Ascending aorta (tissue), 1 donor: ENCODE measurements around a stretch of chr14.

GRCh38 chr14:45202003-45202757 lies 50.8 kb downstream of the MIS18BP1 start:
- PRO-cap = no peak

GRCh38 chr14:45388824-45389116 lies 135.8 kb upstream of the MIS18BP1 start:
- PRO-cap = no peak

GRCh38 chr14:47104505-47105084 lies 453.0 kb upstream of the RPL10L start:
- PRO-cap = no peak

GRCh38 chr14:47900959-47901824 lies 225.8 kb upstream of the MDGA2 start:
- PRO-cap = no peak

DNA sequence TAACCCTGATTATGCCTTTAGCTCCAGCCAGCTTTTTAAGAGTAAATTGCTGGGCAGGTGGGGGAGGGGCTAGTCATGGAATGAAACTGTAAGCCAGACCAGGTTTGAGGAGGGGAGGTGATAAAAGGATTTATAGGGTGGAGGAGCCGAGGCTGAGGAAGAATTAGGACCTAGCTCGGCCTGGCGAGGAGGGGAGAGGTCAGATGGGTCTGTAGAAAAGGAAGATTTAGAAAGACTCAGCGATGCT lies 583.8 kb upstream of the MDGA2 start:
- PRO-cap = no peak

DNA sequence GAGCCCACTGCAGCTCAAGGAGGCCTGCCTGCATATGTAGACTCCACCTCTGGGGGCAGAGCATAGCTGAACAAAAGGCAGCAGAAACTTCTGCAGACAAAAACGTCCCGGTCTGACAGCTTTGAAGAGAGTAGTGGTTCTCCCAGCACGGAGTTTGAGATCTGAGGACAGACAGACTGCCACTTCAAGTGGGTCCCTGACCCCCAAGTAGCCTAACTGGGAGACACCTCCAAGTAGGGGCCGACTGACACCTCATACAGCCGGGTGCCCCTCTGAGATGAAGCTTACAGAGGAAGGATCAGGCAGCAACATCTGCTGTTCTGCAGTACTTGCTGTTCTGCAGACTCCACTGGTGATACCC lies 931.8 kb upstream of the MDGA2 start:
- PRO-cap = no peak

GRCh38 chr14:48771752-48772294 lies 814.4 kb downstream of the RPS29 start:
- PRO-cap = no peak

- PRO-cap = no peak
Observed at GRCh38 chr14:48900328-48900658, 685.9 kb downstream of the RPS29 start.

DNA sequence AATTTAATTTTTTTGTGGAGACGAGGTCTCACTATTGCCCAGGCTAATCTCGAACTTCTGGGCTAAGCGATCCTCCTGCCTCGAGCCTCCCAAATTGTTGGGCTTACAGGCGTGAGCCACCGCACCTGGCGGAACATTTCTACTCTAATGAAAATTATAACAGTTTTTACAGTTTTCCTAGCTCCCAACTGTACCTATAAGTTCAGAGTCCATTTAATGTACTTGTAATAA lies 1.6 kb upstream of the LRR1 start:
- PRO-cap = no peak

DNA sequence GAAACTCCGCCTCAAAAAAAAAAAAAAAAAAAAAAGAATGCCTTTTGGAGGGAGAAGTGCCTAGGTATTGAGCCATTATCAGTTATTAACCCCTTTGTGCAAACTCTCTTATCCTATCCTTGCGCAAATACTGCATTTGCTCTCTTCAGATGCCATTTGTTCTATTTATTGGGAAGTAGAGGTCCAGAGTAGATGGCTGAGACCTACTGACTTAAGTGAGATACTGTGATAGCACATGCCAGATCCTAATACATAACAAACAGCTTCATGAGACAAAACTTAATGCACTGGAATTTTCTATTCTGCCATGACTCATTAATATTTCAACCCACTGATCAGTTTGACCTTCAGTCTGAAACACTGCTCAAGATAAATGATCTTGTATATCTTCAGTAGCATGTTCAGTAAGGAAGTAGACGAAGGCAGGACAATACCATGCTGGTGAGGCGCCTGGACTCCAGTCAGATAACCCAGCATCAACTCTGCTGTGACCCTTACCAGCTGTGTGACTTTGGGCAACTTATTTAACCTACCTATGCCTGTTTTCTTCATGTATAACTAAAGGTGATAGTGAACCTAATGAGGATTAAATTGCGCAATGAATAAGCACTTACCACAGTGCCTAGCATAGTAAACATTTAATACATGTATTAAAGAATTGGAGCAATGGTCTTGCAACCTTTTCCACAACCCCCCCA lies 5.7 kb upstream of the DNAAF2 start:
- PRO-cap = no peak

DNA sequence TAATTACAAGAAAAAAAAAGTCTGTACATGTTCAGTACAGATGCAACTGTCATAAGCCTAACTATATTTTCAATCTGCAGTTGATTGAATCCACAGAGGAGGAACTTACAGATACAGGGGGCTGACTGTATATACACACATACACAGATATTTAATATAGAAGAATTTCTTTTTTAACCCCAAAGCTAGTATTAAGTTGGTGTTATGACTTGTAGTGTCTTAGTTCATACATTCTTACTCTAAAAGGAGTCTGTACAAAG lies 23.3 kb upstream of the KLHDC2 start:
- PRO-cap = no peak

- PRO-cap = no peak
Observed at GRCh38 chr14:49828403-49828968, 24.1 kb downstream of the NEMF start.

DNA sequence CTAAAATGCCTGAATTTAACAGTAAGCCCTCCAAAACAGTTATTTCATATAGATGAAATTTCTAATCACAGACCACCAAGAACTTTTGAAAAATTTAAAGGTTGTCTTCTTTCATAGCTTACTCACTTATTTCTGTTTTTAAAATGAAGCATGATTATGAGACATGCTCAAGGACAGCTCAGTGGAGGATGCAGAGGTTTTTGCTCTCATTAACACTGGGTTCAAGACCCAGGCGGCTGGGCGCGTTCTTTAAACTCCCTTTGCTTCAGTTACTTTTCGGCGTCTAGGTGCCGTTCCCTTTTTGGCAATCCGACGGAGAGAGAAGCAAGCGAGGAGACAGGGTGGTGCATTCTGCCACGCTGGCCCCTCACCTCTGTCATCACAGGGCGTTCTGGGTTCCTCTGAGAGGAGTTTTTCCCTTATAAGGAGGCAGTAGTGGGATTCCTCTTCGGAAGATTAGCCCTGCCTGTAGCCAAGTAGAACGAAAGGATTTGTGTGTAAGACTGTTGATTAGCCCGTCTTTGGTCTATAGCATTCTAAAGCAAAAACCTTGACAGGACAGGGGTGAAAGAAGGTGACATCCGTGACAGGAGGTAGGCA lies 8.9 kb upstream of the NEMF start:
- PRO-cap = bidirectional peak, plus-strand start at position 307 of the sequence, minus-strand start at position 314 of the sequence

- PRO-cap = no peak
Observed at GRCh38 chr14:49892099-49892792, 636 bp upstream of the ARF6 start.

DNA sequence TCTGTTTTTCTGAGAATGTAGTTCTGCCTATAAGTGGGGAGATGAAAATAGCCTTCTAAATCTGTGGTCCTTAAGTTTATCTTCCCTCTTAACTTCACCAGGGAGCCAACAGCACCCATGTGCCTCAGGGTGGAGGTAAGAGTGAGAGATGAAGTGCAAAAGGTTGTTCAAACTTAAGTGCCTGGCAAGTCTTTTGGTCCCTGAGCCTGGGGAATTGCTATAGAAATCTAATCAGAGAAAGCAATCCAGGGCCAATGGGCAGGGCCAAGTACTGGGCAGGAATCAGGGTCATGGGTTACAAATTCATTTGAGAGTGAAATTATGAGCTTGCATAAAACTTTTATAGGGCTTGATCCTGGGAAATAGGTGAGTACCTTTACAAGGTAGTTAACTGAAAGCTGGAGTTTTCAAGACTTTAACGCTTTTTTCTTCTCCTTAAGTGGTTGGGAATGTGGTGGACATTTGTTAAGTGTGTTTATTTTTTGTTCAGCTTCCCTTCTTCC lies 59.1 kb downstream of the ARF6 start:
- PRO-cap = no peak

- PRO-cap = no peak
Observed at GRCh38 chr14:50059754-50060094, 56.6 kb downstream of the VCPKMT start.

GRCh38 chr14:50062120-50062531 lies 54.2 kb downstream of the VCPKMT start:
- PRO-cap = no peak

DNA sequence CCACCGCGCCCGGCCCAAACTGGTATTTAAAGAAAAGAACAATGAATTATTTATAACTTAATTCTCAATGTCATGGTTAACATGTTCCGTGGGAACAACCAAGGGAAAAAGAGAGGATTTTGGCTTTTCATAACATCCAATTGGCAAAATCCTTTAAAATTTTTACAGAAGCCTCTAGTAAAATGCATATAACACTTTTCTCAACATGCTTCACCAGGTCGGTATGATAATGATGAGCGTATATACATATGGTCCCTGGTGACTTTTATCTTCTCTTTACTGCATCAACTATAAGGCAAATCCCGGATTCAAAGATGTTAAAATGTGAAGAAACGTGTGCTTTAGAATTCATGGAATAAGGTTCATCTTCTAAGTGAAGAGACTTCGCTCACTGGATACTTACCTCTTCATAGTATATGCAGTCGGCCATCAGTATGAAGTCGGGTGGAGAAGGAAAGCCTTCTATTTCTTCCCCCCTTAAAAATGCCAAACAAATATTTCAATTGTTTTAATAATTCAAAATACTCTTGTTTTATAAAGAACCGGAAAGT lies 861 bp downstream of the VCPKMT start:
- PRO-cap = no peak

- PRO-cap = no peak
Observed at GRCh38 chr14:50122235-50122625, 5.9 kb upstream of the VCPKMT start.

DNA sequence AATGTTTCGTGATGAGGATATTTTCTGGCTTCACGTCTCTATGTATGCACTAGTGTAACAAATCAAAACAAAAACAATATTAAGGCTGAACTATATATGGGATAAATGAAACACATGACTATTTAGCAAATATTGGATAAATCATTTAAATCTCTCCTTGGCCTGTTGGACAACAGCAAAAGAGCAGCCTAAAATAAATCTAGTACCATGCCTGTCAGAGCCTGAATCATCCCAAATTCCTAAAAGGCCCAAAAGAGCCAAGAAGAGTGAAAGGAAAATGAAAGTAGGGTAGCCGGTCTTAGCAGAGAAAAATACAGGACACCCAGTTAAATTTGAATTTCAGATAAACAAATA lies 30.0 kb downstream of the DMAC2L start:
- PRO-cap = no peak